Temporal lobe (tissue), 2 donors: ENCODE data around the gene CDT1.

- RAMPAGE, long total RNA: no peak
These were observed 5.0 kb downstream of the IL17C start for GRCh38 chr16:88643253-88643861.

DNA sequence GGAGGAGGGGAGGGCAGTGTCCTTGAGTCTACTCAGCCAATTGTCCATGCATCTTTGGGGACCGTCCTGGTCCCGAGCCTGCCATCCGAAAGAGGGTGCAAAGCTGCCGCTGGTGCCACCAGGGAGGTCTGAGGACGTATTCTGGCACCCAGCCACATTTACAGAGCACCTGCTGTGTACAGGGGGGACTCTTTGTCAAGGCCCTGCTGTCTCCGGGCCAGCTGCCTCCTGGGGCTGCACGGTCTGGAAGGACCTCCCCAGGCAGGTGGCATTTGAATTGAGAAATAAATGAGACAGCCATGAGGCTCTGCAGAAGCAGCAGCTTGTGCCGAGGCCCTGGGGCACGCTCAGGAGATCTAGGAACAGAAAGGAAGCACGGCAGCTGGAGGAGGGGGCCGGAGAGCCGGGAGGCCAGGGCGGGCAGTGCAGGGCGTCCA, 1.5 kb downstream of the CYBA start:
- RAMPAGE, long total RNA: no peak

GRCh38 chr16:88702241-88702920, 3.8 kb downstream of the RNF166 start:
- RAMPAGE, long total RNA: no peak

DNA sequence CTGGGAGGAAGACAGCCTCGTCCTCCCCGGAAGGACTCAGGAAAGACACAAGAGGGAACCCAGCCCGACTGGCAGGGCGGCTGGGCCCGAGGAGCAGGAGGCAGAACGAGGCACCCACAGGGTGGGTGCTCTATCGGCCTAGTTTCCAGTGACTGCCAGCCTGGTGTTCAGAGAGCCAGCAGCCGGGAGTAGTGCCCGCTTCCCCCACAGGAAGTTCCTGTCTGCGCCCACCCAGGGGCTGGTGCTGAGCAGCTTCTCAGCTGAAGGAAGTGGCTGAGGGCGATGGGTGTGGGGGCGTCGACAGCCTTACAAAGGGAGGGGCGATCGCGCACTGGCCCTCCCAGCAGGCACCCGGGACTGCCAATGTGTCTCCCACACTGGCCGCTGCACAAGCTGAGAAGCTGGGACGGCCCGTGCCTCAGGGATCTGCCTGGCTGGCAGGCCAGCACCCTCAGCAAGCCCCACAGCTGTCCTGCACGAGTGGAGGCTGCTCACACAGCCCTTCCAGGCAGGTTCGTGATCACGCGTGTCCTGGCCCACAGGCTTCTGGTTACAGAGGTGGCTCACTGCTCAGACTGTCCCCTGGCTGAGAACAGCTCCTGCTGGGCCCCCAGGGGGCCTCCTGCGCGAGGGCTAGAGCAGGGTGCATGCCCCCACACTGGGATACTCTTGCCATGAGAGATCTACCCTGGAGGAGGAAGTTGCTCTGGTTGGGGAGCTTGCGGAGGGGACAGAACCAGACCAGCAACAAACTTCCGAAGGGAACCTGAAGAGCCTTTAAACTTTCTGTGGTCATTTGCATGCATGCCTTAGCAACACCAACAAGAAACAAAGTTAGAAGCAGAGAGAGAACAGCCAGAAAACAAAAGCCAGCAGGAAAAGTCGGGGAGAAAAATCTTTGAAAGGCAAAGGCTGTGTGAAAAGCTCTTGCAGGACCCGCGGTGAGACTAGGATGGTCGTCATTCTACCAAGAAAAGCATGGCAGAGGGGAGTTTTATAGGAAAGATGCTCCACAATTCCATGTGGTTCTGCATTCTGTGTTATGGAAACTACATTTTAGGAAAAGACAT, 2.4 kb downstream of the RNF166 start:
- RAMPAGE, long total RNA: no peak

DNA sequence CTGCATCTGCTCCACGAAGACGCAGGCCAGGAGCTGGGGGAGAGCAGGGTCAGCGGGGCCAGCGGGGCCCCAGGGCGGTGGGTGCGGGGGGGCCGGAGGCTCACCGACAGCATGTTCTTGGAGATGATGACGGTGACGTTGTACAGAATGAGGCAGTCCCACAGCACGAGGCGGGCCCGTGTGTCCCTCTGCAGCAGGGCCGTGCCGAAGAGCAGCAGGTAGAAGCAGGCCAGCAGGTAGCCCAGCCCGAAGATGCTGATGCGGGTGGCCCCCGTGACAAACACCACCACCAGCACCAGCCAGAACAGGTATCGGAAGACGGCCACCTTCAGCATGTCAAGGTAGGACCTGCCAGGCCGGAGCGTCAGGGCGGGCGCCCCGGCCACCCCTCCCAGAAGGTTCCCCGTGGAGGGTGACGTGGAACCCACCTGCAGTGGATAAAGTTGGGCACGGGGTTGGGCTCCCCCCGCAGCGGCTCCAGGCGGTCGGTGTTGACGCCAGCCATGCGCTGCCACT, 20.4 kb downstream of the CTU2 start:
- RAMPAGE, long total RNA: no peak

GRCh38 chr16:88770392-88771476, 14.3 kb downstream of the PIEZO1 start:
- RAMPAGE, long total RNA: no peak

GRCh38 chr16:88781699-88782165, 3.3 kb downstream of the PIEZO1 start:
- RAMPAGE, long total RNA: no peak

DNA sequence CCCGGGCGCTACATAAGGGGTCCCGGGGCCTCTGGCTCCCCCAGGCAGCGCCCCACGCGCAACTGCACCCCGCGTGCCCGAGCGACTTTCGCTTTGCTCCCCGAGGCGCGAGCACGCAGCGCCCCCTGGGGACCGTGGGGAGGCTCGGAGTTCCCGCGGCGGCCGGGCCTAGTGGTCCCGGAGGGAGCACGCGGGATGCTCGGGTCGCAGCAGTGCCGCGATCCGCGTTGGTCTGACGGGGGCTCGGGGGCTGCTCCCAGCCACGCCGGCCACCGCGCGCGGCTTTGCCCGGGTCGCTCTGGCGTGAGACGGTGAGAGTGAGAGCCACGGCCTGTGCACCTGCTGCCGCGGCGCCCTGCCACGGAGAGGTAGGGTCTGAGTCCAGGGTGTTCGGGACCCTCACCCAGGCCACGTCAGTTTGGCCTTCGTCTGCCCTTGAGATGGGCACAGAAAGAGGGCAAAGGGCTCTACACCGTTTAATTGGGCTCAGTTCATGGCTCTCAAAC, 537 bp upstream of the PIEZO1 start:
- RAMPAGE, long total RNA: no peak

GRCh38 chr16:88789630-88790142, 4.7 kb upstream of the PIEZO1 start:
- RAMPAGE, long total RNA: no peak

GRCh38 chr16:88803263-88804323, at the start of gene CDT1:
Gene CDT1 (plus strand): TSS chr16:88803789.
- RAMPAGE, long total RNA: no peak

DNA sequence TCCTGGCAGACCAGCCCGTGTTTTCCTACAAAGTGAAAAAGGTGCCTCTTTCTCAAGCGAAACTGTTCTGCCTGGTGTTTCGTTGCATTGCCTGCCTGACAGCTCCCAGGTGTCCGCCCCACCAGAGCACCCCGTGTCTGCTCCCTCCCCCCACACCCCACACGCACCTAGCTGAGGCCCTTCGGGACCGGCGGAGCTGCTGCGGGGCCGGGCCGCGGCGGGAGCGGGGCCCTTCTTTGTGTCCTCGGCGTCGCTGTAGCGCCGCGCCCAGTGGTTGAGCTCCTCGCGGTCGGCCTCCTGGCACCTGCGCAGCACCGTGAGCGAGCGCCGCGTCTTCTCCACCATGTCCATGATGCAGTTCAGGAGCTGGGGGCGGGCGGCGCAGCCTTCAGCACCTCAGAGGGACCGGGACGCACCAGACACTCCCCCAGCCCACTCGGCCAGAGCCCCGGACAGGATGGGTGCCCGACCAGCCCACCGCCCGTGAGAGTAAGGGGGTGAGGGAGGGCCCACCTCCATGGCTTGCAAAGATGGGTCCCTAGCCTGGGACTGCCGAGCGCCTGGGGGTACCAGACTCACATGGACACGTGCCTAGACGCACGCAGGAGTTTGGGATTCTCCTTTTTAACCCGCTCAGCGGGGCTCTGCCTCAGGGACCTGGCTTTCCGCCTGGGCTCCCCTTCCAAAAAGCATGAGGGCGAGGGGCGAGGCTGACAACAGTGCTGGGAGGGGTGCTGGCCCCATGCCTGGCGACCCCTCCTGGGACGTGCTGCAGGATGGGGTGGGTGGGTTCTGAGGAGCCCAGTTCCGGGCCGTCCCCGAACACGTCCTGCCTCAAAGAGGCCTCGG, 14.9 kb upstream of the PABPN1L start:
- RAMPAGE, long total RNA: no peak

DNA sequence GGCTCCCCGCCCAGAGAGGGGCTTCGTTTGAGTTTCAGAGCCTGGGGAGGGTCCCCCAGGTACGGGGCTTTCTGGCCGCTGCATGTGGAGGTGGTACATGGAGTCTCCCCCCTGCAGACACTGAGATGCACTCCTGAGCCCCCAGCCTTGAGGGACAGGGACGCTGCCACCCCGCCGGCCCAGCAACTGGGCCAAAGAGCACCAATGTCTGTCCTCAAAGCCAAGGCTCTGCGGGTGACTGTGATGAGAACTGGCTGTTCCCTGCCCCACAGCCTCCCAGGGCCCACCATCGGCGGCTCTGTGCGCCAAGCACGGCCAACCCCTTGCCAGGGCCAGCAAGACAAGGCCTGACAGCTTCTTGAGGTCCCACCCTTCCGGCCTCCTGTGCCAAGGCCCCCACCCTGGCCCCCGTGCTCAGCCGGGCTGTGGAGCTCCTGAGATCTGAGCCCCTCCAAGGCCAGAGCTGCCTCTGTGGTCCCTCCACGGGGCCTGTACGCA, 34.2 kb upstream of the PABPN1L start:
- RAMPAGE, long total RNA: no peak

DNA sequence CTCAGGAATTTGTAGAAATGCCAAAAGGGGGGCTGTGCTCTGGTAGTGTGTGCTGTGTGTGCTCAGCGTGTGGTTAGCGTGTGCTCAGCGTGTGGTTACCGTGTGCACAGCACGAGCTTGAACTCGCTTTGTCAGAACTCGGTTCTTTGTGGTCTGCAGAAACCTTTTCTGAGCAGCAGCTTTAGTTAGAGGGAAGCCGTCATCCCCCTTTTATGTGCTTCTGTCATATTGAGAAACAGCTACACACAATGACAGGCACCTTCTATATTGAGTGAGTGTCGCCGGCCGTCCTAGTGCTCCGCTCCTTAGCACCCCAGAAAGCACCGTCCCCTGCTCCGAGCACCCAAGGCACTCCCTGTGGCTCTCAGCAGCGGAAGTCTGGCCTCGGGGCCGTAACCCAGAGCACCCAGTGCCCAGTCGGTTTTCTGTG, 3.5 kb downstream of the ACSF3 start:
- RAMPAGE, long total RNA: no peak

- RAMPAGE, long total RNA: no peak
These were observed 28.9 kb downstream of the ZNF778 start for GRCh38 chr16:89246519-89246735.

DNA sequence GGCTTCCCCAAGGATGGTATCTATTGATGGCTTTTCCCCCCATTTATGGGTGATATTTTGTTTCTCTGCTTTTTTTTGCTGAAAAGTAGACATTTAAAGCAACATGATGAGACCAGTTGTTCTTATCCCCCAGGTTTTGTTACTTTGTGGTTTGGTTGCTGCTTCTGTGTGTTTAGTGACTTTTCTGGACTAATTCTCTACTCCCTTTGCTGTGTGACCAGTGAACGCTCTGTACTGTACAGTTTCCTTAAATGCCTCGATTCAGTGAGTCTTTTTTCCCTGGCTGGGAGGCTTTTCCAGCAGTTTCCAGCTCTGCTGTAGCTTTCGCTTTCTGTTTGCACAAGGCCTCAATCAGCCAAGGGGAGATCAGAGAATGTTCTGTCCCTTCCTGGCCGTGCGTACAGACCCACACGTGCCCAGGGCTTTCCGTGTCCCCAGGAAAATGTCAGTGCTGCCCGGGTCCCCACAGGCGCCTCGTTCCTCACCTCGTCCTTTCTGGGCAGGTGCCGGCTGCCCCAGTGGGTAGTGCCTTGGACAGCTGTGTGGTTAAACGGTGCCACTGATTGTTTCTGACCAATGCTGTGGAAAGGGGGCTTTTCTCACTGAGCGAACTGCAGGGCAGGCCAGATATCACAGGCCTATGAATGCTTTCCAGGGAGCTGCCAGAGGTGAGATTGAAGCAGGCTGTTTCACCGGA, 44.1 kb downstream of the ZNF778 start:
- RAMPAGE, long total RNA: no peak

- RAMPAGE, long total RNA: no peak
These were observed 51.6 kb downstream of the ZNF778 start for GRCh38 chr16:89269051-89269537.

DNA sequence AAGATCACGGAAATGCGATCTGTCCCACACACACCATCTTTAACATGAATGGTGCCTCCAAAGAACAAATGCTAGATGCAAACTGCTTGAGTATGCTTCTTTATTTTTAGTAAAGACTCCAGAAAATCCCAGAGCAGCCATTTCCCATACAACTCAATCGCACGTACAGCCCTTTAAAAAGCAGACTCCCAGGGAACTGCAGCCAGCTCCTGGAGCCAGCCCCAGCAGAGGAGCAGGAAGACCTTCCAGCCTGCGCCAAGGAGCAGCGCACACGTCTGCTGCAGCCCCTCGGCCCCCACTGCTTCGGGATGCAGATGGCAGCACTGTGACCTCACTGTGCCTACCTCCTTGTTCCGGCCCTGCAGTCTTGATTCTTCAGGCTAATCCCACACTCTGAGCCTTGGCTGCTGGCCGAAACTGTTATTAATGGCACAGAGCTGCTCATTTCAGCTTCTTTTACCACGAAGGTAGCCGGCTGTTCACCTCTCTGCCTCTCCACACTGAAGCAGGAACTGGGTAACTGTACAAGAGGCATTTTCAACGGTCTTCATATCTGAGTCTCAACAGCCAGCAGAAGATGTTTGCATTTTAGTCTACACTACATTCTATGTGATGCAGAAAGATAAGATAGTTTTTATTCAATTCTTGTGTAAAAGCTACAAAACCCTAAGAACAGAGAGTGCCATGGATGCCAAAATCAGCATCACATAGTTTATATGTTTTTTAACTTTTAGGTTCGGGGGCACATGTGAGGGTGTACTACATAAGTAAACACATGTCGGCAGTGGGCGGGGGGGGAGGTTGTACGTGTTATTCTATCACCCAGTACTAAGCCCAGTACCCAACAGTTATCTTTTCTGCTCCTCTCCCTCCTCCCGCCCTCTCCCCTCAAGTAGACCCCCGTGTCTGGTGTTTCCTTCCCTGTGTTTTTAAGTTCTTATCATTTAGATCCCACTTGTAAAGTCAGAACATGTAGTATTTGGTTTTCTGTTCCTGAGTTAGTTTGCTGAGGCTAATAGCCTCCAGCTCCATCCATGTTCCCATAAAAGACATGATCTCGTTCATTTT, 130.8 kb downstream of the ANKRD11 start:
- RAMPAGE, long total RNA: no peak

DNA sequence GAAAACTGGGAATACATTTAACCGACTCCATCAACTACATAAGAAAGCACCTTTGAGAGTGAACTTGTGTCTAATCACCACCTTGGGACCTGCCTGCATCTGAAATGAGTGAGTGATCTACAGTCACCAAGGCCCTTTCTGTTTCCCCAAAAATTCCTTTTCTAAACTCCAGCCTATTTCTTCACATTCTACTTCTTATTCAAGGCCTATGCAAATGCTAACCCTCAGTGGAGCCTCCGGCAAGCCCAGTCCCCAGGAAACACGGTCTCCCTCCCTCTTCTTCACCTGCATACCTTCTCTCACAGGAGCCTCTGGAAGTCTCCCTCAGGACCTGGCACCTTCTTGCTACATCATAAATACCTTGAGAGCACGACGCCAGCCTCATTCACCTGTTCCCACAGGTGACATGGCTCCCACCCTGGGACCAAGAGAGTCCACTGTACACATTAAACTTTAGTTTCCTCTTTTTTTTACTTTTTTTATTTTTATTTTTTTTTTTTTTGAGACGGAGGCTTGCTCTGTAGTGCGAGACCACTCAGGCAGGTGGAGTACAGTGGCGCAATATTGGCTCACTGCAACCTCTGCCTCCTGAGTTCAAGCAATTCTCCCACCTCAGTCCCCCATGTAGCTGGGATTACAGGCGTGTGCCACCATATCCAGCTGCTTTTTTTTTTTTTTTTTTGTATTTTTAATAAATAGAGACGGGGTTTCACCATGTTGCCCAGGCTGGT, 97.4 kb downstream of the ANKRD11 start:
- RAMPAGE, long total RNA: no peak

DNA sequence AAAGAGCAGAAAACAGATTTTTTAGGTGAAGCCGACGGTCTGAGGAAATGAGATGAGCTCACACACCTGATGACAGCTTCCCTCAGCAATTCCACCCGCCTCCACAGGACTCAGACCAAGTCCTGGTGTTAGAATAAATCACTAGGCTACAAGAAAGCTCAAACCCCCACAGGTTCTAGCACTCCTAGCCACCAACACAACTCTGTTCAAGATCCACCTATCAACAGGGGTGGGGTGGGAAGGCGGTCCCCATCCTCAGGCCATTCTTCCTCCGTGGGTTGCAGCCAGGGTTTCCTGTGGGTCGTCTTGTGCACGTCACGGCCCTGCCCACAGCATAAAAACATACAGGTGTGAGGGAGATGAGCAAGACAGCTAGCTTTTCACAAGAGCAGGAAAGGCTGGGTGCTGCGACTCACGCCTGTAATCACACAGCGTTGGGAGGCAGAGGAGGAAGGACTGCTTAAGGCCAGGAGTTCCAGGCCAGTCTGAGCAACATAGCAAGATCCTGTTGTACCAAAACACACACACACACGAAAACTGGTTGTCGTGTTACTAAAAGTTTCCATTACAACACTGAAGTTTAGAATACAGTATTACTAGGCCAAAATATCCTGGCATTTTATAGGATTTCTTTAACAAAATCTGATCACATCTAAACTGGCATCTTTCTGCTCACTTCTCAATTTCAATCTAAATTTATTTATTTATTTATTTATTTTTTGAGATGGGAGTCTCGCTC, 81.1 kb downstream of the ANKRD11 start:
- RAMPAGE, long total RNA: no peak

DNA sequence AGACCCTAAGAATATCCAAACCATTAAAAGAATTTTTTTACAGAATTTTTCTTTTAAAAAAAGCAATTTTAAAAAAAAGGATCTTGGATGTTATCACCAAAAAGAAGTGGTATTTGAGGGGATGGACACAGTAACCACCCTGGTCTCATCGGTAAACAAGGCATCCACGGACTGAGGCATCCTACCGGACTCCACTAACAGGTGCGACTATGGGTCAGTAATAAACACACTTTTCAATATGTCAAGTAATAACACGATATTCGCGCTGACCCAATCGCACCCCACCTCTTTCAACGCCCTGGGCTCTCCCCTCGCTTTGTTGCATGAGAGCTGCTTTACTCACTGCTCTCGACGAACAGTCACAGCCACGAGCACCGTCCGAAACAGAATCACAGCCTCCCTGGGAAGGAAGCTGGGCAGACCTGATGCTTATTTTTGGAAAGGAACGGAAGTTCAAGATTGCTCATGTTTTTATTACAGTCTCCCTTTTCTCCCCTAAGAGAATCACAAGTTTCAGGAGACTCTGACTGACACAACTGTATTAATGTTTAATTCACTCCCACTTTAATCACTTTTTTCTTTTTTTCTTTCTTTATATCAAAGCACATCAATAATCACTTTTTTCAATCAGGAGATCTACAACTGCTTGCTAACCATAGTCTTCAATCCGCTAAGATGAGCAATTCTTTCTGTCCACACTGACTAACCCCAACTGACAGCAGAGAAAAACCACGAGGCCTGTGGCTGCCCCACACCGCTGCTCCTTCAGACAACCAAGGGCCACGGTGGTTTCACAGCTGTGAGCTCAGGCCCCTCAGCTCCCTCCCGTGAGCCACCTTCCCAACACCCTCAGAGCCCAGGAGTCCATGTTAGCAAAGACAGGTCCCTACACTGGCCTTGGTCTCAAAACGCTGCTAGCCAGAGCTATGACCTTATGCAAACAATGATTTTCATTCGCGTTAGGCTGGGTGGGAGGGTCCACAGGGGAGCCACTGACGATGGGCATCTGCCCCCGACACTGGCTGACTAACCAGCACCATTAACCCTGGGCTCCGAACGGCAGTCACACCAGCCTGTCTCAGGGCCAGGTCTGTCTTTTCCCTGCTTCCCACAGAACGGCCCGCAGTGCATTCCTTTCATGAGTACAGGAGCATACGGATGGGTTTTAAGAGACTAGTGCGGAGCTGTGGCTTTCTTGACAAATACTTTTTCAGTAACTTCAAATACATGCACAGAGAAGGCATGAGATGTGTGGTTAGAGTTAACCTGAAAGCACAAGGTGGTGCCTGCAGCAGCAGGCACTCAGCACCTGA, 67.6 kb downstream of the ANKRD11 start:
- RAMPAGE, long total RNA: no peak